Panc1 (cell line): Measurements from ENCODE around the genes HECW1, MYL7, NPC1L1 and OGDH.

DNA sequence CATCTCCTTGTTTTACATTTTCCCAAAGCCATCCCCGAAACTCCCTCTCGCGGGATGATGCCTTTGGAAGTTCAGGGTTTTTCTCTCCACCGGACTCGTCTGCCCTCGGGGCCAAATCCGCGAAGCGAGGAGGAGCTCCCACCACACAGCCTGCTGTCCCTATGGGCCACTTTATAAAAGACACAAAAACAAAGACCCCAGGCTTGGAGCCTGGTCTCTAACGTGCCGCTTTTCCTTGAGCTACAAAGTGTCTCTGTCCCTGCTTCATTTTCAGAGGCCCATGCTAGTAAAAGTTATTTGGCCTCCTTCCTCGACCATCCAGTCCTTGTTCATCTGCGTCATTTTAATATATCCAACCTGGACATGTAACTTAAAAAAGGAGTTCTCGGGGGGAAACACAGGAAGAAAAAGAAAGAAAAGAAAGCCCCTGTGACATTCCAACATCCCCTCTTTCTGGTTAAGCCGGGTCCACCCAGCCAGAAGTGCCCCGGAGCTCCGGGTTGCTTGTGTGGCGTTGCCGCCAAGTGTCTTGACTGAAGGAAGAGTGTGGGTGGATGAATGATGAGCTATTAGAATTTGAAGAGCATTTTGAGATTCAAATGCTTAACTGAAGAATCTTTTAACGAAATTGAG, 1.5 kb upstream of the GLI3 start:
- RRBS, 2 experiments: no CpG with 5 or more reads among the region's 20 CpGs

DNA sequence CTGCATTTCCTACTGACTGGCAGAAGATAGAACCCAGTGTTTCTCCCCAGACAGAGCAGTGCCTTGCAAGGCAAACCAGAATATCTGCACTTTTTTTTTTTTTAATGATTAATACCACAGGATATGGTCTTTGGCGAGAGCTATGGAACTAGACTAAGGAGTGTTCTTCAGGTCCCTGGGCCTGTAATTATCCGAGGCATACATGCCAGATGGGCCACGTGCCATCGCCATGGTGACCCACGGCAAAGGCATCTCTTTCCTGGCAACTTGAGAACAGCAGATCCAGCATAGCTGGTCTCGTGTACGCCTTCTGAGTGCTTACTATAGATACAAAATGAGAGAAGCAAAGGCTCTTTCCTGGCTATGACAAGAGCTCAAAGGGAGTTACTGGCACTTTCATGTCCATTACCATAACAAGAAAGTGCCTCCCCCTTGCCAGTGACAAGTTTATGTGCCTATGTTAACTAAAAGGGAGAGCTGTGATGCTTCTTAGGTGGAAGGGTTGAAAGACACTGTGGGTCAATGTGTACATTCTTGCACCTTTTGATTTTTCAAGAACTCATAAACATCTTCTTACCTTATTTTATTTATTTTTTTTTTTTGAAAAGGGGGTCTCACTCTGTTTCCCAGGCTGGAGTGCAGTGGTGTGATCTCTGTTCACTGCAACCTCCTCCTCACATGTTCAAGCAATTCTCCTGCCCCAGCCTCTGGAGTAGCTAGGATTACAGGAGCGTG, 26.0 kb upstream of the GLI3 start:
- RRBS, 2 experiments: no CpG with 5 or more reads among the region's 8 CpGs

DNA sequence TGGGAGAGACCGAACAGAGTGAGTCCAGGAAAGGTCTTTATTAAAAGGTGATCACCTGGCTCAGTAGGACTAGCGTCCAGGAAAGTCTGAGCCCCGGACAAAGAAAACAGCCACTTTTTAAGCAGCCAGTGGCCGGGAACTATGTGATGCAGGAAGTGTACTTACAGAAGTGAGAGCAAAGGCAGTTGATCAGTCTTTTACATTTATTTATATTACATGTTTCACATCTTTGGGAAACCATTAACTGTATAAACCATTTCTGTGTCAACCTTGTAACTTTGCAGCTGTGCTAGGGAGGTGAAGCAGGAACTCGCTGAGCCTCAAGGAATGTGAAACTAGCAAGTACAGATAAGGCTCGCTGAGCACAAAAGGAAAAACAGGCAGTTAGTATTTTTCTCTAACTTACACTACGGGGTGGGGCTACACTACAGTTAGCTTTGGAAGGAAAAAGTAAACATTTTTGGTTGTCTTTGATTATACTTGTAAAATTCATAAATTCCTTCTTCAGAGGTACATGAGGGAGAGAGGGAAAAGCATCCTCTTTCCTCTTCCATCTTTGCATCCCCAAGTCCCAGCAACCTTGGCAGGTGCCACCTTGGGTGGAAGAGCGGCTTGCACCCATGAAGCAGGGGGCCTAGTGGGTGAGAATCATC, 39.8 kb upstream of the HECW1 start:
- RRBS, 2 experiments: no CpG with 5 or more reads among the region's 8 CpGs

GRCh38 chr7:43112315-43112868, at the start of gene HECW1:
Gene HECW1, plus strand, starts transcription at chr7:43112647.
- RRBS, 2 experiments: 32 to 38% methylated on average over 26 to 31 of the region's 49 CpGs

DNA sequence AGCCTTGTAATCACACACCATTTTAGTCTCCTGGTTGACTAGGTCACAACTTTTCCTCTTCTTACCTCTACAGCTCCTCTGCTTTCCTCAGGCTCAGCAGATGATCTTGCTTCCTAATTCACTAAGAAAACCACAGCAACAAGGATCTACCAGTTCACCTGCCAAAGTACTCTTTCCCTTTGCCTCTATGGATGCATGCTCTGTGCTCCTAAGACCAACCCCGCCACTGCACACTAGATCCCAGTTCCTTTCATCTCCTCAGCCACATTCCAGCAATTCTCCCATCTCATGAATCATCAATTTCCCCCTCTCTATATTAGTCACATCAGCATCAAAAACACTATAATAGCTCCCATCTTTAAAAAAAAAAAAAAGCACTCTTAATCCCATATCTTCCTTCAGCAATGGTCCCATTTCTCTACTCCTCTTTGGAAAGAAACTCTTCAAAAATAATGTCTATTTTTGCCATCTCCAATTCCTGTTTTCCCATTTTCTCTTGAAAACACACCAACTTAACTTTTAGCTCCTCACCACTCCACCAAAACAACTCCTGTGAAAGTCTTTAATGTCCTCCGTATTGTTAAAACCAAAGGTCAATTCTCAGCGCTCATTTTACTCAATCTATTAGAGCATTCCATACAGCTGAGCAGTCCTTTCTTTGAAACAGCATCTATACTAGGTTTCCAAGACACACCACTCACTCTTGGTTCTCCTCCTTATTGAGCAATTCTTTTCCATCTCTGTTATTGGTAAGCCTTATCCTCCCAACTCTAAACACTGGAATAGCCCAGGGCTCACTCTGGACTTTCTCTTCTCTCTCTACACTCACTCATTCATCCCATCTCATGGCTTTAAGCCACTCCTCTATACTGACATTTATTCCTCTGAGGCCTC, 35.2 kb downstream of the COA1 start:
- RRBS, 2 experiments: no CpG with 5 or more reads among the region's 3 CpGs

DNA sequence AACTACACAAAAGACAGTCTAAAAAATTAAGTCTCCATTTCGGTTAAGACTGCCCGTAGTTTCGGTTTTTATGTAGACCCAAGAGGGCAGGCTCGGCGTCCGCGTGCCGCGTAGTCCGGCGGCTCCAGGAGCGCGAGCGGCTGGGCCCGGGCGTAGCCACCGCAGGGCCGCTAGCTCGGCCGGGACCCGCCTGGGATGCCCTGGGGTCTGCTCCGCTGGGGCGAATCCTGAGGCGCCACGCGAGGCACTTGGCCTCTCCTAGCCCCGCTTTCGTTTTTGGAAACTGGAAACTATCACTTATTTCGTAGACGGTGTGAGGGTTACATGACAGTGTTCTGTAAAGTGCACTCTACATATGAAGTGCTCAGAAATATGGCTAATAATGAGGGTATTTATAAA, 488 bp downstream of the BLVRA start:
- RRBS, 2 experiments: 4% methylated on average over 7 of the region's 30 CpGs; no CpG with 5 or more reads in 1 of the 2 experiments

- RRBS, 2 experiments: no CpG with 5 or more reads among the region's 13 CpGs
Measured at GRCh38 chr7:43866425-43866979, 2.8 kb downstream of the MRPS24 start.

DNA sequence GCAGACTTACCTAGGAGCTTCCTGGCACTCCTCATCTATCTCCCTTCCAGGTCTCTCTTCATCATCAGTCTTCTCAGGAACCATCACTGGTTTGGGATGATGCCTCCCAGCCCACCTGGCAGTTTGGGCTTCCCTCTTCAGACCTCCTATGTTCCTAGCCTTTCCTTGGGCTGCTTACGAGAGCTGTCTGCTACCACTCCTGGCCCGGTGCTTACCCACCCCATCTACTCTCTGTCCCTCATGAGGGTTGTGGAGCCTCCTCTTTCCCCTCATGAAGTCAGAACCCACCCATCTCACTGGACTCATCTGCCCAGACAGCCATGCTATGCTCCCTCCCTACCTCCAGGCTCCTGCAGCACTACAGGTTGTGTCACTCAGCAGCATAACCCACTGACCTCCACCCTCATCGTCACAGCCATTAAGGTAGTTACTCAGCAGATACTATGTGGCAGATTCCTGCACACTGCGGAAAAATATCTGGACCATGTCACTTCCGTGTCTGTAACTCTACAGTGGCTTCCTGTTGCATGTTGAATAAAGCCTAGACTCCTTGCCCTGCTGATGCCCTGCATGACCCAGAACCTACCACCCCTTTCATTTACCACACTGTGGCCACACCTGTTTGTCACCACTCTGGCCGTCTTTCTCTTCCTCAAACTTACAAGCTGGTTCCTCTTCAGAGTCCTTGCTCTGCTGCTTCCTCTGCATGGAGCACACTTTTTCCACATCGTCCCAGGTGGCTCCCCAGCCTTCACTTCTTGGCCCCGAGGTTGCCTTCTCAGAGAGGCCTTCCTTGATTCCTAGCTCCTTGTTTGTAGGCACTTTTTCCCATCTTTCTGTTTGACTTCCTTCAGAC, 2.0 kb downstream of the DBNL start:
- RRBS, 2 experiments: no CpG with 5 or more reads among the region's 8 CpGs

GRCh38 chr7:44064033-44064807, 1.1 kb downstream of the PGAM2 start:
- RRBS, 2 experiments: no CpG with 5 or more reads among the region's 14 CpGs

GRCh38 chr7:44066709-44067401, 1.5 kb upstream of the PGAM2 start:
- RRBS, 2 experiments: no CpG with 5 or more reads among the region's 8 CpGs

DNA sequence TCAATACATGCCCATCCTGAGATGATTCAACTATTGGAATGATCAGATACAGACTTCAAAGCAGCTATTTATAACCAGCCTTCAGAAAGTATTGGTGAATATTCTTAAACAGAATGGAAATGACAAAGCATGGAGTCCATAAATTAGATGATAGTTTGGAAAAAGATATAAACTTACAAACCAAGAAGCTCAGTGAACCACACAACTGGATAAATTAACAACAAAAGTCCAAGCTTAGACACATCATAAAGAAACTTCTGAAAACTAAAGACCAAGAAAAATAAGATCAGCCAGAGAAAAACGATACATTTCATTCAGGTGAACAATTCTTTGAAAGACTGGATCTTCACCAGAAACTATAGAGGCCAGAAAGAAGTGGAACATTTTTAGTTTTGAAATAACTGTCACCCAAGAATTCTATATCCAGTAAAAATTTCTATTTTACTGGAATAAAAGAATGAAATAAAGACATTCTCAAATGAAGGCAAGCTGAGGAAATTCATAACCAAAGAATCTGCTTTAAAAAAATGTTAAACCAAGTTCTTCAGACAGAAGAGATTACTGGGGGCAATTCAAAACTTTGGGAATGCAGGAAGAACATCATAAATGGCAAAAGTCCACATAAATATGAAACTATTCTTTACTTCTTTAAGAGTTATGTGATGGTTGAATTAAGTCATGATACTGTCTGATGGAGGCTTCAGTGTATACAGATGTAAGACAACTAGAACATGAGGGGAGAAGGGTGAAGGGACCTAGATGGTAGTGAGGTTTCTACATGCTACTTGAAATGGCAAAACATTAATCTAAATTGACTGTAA, 3.5 kb upstream of the PGAM2 start:
- RRBS, 2 experiments: no CpG with 5 or more reads among the region's 1 CpG

DNA sequence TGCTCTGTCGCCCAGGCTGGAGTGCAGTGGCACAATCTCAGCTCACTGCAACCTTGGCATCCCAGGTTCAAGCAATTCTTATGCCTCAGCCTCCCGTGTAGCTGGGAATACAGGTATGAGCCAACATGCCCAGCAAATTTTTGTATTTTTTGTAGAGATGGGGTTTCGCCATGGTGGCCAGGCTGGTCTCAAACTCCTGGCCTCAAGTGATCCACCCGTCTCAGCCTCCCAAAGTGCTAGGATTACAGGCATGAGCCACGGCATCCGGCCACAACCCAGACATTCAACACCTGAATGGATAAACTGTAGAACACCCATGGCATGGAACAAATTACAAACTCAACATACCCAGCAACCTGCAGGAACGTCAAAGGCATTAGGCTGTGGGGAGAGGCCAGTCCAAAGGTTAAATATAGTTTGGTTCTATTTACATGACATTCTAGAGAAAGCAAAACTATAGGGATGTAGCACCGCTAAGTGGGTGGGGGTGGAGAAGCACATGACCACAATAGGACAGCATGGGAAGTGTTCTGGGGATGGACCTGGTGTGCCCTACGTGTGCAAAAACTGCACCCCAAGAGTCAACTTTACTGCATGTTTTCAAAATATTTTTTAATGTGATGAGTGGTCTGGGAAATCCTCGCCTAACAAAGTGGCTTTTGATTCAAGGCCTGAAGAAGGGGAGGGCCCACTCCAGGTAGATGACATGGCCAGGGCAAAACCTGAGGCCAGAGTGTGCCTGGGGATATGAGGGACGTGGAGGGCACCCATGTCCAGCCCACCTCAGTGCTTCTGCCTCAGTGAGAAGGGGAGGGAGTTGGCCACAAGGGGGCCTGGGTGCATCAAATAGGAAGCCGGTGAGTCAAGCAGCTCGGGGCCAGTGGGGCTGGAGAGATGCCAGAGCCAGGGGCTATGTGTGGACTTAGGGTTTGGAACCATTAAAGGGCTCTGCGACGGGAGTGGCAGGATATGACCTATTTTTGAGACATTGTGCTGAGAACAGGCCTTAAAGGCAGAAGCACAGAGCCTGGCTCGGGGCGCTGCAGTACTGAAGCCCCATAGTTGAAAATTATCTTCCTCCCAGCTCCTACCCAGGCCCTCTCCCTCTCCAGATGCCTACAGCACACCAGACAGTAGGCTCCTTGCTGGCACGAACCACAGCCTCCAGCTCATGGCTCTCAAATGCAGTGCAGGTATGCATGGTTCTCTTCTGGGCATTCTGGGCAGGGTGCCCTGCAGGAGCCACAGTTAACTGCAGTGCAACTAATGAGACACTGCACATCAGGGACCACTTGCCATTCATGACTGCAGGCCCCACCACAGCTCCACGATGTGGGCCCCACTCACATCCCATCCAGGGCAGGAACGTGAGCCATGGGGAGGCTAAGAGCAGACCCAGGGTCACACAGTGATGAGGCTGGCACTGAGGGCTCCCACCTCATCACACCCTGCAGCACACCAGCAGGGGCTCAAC, 6.8 kb upstream of the PGAM2 start:
- RRBS, 2 experiments: no CpG with 5 or more reads among the region's 20 CpGs

- RRBS, 2 experiments: no CpG with 5 or more reads among the region's 16 CpGs
Measured at GRCh38 chr7:44075298-44076206, 6.8 kb downstream of the POLM start.

- RRBS, 2 experiments: 56 to 81% methylated on average over 1 of the region's 4 CpGs
Measured at GRCh38 chr7:44084679-44085069, 2.3 kb upstream of the POLM start.

DNA sequence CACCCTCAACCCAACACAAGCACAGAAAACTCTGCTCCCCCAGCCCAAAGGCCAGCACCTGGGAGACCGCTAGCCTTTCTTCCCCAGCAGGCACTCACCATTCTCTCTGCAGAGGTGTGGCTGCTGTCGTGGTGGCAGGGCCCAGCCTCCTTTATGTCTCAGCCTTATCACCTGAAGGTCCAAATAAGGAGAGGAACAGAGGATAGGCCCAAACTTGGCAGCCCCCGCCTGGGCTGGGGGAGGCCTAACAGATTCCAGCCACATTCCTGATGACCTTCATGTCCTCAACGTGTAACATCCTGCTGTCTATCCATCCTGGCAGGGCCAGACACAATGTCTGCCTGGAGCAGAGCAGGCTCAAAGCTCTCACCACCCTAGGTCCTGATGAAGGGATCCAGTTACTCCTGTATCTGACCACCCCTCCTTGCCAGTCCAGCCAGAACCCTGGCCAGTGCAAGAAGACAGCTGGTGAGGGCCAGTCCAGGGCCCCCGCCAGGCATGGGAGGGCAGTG, at the start of gene MYL7:
Gene MYL7, minus strand, starts transcription at position 128 of the 512 bp plus-strand sequence.
- RRBS, 2 experiments: no CpG with 5 or more reads among the region's 5 CpGs

DNA sequence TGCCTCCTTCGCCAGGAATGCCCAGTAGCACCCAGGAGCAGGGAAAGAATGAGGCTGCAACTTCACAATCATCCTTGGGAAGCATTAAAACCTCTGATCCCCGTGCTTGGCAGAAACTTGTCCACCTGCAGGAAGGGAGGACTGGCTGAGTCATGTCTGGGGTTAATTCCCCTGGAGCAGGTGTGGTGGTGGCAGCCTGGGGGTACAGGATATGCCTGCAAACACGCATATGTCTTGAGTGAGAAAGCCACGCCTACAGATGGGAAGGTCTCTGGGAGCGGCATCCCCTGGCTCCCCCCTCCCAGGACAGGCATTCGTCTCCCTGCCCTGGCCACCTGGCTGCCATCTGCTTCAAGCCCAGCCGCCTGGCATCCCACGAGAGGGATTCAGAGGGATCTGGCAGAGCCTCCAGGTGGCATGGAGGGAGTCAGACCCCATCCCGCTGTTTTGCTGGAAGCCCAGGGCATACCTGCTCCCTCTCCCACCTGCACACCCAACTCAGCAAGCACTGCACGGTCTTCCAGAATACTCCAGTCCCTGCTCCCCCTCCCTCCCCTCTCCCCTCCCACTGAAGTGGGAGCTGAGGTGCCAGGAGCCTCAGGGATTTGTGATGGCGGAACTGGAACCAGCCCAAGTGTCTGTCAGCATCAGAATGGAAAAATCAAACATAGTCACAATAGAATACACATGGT, 61.1 kb downstream of the CAMK2B start:
- RRBS, 2 experiments: no CpG with 5 or more reads among the region's 11 CpGs

DNA sequence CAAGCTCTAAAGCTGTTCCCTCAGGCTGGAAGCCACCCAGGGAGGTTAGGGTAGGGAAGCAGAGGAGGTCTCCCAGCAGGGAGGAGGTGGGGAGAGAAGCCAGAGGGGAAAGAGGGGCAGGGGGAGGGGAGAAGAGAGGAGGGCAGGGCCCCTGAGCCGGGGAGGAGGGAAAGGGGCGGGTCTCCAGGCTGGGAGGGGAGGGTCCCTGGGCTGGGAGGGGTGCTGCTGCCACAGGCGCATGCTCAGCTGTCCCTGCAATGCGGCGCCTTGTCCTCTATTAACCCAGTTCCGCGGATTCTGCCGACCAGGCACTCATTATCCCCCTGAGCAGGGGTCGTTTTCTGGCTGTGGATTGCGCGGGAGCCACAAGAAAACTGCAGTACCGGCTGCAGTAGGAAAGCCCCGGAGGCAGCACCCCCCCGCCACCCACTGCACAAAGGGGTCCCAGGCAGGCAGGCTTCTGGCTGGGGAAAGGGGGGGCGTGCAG, 49.3 kb downstream of the CAMK2B start:
- RRBS, 2 experiments: no CpG with 5 or more reads among the region's 15 CpGs

DNA sequence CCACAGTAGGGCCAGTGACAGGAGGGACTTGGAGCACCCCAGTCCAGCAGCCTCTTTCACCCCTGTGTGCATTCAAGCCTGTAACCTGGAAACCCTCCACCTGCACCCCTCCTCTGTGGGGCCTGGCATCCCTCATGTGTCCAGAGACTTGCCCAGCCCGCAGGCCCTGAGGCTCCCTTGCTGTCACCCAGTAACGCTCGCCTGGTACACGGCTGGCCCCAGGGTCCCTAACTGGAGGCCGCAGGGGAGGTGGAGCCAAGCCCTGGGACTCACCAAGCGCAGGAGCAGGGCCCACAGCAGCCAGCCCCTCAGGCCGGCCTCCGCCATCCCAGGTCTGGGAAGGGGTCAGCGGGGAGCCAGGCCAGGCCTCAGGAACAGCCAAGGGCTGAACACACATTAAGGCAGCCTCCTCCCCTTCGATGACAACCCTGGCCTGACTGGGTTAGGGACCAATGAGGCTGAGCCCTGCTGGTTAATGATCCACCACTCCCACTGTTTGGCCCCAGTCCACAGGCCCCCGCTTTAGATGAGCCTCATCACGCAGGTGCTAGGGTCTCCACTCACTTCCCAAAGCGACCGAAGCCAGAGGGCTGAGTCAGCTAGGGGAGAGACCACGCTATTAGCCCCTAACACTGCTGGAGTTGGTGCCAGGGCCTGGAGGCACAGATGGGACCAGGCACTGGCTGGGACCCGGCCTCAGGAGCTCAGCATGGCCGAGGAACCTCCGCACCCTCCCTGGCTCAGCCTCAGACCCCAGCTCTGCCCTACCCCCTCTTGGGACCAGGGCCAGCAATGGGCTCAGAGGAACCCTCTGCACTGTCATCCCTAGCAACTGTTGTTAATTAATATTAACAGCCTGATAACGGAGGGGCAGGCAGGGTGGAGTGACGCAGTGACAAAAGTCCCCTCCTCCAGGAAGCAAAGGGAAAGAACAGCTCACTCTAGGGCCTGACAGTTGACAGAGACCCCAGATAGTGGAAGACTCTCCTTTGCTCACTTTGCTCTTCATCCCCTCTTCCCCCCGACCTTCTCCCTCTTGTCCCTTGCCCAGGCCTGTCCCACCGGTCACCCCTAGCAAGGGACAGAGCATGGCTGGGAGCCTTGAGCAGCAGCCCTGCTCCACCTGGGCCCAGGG, at the start of gene NPC1L1:
Gene NPC1L1, minus strand, starts transcription at position 398 of the 1,135 bp plus-strand sequence.
- RRBS, 2 experiments: no CpG with 5 or more reads among the region's 22 CpGs

- RRBS, 2 experiments: under 1 to 7% methylated on average over 26 to 27 of the region's 68 CpGs
Measured at GRCh38 chr7:44605896-44606885, at the start of gene OGDH. Gene OGDH, plus strand, starts transcription at chr7:44606627.